ENCODE data around the genes UNC79 and FAM181A.

DNA sequence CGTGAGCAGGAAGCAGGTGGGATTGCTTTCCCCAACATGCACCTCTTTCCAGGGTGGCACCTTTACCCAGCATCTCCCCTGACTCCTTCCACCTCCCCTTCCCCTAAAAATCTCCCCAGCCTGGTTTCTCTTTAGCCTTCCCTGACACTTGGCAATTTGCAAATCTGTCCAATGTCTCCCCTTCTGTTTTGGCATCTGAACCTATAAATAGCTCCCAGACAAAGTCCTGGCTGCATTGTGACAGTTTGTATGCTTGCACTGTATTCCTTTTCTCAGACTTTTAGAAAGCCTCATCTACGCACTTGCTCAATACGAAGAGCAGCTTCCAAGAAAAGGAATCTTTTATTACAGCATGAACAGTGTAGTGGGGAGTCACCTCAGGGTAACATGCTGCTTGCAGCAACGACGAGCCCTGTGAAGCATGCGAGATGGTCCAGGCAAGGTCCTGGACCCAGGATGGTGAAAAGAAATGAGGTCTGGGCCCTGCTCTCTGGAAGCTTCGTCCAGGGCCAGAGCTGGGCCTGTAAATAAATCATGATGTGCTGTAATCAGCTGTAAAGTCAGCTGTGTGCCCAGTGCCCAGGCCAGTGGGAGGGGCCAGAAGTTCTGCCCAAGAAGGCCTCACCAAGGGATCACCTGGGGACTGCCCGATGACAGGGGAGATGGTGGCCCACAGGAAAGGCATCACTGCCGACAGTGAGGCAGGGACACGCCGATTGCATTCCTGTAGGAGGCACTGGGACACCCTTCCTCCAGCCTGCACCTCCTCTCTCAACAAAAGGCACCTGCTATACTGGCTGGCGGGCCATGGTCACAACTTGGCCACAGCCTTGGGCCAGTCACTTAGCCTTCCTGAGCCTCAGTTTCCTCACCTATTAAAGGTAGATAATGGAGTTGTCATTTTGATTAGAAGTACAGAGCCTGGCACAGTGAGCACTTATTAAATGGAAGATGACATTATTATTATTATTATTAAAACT, 88.4 kb downstream of the RIN3 start:
- PRO-cap = no peak
- RAMPAGE, long total RNA = no peak

GRCh38 chr14:92609141-92609757, 95.7 kb downstream of the RIN3 start:
- PRO-cap = no peak
- RAMPAGE, long total RNA = no peak

- PRO-cap = no peak
- RAMPAGE, long total RNA = no peak
Measured at GRCh38 chr14:92615292-92616214, 102.0 kb downstream of the RIN3 start.

DNA sequence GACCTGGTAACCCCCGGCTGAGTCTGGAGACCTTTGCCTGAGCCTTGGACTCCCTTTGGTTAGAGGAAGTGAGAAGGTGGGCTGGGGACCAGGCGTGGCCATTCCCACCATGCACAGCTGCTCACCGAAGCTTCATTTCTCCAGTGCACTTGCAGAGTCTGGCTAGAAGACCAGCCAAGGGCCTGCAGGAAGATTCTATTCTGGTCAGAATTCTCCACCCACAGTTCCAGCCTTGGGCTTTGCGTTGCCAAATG, 73.0 kb downstream of the LGMN start:
- PRO-cap = no peak
- RAMPAGE, long total RNA = no peak

DNA sequence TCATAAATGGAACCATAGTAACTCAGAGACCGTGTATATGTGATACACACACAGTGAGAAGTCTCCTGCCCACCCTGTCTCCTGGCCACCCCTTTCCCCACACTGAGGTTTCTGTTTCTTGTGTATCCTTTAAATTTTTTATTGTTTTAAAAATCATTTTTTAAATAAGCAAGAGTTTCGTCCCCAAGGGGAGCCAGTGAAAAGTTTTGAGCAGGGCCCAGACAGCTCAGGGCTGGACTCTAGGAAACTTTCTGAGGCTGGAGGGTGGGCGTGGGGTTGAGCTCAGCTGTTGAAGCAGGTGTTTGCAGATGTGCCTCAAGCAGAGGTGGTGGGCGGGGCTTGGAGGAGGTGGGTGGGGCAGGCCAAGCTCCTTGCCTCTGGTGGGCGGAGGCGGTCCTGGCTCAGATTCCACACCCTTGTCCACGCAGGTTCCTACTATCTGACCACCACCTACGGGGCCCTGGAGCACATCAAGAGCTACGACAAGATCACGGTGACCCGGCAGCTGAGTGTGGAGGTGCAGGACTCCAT, 63.8 kb downstream of the LGMN start:
- PRO-cap = no peak
- RAMPAGE, long total RNA = no peak

DNA sequence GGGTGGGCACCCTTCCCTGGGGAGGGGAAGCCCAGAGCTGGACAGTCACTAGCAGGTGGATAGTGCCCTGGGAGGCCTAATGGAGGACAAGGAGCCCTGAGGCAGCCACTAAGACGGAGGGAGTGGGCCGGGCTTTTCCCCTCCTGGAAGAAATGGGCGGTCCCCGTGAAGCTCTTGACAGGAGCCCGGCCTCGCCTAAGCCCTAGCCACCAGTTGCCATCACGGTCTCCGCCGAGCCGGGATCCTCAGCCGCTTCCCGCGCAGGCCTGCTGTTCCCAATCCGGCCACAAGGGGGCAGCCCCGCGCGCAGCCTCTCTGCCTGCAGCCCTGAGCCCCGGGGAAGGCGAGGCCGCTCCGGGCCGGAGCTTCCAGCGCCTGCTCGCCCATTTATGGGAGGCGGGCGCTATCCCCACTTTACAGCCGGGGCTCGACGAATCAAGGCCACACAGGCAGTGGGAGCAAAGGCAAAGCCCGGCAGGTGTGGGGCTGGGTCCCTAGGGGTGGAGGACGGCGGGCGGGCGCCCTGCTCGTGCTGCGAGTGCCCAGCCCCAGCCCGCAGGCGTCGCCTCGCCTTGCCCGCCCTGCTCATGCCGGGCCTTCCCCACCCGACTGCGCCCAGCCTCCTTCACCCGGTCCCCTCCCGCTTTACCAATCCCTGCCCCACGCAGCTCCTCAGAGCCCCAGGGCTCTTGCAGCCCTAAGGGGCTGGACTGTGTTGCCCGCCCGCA, 61.5 kb downstream of the LGMN start:
- PRO-cap = no peak
- RAMPAGE, long total RNA = no peak

DNA sequence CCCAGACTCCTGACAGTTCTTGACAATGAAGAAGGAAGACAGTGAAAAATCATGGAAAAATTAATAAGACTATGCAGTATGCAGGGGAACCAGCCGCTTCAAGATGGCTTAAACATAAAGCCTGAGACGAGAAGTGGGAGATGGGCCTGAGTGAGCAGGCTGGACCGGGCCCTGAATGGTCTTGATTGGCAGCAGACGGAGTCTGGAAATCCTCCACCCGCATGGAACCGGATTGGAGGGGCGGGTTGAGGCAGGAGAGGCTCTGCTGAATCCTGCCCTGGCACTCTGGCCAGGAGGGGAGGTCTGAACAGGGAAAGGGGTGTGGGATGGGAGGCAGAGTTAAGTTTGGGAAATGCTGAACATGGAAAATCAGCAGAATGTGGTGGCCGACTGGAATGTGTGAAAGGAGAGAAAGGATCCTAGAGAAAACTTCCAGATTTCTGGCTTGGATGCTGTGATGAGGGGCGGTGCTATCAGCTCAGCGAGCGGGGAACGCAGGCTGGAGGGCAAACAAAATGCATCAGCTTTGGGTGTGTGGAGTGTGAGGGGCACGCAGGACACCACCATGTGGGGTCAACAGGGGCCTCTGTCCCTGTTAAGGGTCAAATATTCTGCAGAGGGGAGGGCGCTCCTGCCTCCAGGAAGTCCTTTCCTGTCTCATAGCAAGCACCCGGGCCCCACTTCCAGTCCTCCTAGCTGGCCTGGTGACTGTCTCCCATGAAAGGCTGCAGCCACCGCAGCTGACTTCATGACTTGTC, 53.9 kb downstream of the LGMN start:
- PRO-cap = no peak
- RAMPAGE, long total RNA = no peak

- PRO-cap = no peak
- RAMPAGE, long total RNA = no peak
Measured at GRCh38 chr14:92724285-92725196, 23.9 kb downstream of the LGMN start.

GRCh38 chr14:92906742-92907601, 16.0 kb upstream of the CHGA start:
- PRO-cap = no peak
- RAMPAGE, long total RNA = no peak

DNA sequence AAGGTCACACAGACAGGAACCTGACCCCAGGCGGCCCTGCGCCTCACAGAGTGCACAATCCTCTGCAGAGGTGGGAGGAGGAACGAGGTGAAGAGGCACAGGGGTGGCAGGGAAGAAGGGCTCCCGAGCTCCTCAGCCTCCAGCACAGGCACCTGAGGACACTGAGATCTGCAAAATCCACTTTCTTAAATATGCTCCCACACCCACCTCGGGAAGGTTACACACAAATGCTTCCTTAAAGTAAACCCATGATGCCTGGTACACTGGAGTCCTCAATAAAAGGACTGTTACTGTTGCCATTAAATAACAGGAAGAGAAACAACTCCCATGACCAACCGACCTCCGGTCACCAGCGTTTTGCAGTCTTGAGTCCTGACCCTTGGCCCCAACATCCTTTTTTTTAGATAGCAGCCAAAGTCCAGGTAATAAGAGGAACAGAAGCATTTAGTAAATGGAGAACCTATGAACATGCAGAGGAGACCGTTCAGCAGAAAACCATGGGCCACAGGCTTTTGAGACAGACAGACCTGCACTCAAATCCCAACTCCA, 42.4 kb downstream of the ITPK1 start:
- PRO-cap = no peak
- RAMPAGE, long total RNA = no peak

DNA sequence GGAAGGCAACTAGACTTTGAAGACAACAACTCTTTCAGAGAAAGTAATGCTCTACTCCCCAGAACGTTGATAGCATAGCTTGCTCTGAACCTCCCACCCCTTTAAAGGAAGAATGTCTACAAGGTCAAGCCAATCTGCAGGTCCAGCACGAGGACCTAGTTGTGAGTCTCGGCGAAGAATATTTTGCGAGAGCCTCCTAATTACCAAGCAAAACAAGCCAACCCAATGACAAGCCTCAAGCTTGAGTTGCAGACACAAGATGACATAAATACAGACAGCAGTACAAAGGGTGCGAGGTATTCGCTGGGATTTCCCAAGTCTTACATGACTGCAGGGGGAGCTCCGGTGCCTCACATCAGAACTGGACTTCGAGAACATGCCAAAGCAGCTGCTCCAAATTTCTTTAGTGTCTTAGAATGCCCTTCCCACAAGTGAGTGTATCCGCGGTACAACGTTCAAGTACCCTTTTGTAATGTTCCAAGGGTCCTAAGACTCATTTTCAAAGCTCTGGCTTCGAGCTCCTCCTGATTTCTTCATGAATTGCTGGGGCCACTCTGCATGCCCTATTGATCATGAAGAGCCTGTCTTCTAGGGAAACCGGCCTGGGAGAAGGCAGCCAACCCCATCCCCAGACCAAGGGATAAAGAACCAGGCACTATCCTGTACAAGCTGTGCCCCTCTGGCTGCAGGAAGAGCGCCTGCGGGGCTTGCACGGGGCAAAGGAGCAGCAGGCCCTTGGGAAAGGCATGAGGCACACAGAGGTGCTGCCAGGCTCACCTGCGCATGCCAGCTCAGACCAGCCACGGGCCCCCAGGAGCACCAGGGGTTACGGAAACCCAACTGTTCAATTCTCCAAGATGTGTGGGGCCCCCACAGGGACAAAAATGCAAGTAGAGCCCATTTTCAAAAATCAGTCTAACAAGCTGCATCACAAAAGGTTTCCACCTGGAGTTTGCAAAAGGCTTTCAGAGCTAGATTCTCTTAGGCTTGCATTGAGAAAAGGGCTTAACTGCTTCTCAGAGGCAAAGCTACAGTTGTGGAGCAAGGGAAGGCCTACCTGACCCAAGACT, 2.2 kb downstream of the ITPK1 start:
- PRO-cap = no peak
- RAMPAGE, long total RNA = no peak

GRCh38 chr14:93231308-93231976, 24.4 kb downstream of the UBR7 start:
- PRO-cap = no peak
- RAMPAGE, long total RNA = no peak

DNA sequence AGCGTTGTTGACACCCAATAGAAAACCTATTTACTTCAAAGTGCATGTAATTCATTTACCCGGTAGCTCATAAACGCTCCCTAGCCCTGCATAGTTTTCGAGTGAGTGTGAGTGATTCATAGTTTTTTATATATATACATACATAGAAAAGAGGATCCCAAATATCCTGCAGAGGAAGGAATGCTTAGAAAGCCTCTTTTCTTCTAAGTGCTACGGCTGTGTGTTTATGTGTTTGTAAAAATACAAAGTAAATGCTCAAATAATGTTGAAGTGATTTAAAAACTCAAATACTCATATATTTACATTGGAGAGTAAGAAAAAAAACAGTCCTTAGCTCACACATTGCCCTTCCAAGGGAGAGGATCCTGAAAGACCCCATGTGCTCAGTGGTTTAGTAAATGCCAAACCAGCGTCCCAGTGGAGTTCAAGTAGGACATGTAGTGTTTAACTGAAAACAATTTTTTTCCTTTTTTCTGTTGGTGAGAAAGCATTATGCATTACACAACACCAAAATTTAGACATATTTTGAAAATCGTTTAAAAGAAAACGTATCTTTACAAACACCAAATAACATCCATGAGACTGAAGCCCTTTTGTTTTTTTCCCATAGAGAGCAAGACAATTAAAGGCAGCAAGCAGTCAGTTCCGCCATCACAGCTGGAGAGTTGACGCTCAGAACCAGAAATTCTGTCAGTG, 33.5 kb downstream of the UBR7 start:
- PRO-cap = no peak
- RAMPAGE, long total RNA = no peak

DNA sequence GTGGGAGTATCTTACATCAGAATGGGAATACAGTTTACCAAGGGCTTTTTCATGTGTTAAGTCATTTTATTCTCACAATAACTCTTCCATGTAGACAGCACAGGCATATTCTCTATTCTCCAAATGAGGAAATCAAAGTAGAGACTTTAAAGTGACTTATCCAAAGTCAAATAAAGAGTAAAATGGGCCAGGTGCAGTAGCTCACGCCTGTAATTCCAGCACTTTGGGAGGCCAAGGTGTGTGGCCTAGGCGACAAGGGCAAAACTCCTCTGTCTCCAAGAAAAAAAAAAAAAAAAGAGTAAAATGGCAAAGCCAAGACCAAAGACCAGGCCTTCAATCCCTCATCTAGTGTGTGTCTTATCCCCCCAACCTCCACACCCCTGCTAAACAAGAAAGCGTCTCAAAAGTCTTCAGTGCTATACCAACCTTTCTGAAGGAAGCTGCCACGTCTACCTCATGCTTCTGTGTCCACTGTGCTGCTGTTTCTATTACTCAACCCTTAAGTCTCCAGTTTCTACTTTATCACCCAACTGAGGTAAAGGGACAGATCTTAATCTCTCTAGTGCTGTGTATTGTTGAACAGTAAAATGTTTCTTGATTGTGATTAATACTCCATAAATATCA, 23.6 kb downstream of the BTBD7 start:
- PRO-cap = no peak
- RAMPAGE, long total RNA = no peak

DNA sequence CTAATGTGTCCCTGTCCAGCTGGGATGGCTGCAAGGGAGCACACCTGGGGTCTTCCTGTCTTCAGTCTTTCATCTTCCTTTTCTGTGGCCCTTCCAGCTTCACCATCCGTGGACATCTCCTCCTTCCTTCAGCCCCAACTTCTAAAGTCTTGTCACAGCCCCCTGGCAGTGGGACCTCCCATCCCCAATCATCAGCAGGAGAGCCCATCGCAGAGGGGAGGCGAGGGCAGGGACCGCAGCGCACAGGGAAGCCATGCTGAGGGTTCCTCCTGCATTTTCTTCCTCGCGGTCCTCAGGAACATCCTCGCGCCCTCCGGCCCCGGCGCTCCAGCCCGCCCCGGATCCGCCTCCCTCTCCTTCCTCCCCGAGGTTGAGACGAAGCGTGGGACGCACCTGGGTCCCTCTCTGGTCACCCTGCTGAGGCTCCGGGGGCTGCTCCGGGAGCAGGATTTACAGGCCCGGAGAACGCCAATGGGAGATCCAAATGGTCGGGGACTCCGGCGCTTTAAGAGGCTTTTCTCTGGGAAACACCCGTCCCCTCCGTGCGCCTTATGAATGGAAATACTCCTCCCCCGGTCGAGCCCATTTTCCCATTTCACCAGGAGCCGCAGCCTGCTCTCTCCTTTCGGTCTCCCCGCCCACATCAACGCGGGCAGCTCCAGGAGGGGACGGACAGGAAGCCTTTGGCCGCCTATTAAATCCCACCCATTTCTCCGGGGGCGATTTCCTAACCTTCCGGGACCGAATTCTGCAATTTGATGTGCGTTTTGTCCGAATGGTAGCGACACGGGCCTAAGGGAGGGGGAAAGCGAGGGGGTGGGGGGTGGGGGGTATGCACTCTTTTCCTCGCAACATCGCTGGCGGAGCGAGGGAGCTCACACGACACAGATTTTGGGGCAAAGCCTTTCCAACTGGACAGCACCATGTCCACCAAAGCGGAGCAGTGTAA, at the start of gene UNC79:
Gene UNC79, plus strand, starts transcription at position 833 of the 949 bp plus-strand sequence.
- PRO-cap = no peak
- RAMPAGE, long total RNA = no peak

DNA sequence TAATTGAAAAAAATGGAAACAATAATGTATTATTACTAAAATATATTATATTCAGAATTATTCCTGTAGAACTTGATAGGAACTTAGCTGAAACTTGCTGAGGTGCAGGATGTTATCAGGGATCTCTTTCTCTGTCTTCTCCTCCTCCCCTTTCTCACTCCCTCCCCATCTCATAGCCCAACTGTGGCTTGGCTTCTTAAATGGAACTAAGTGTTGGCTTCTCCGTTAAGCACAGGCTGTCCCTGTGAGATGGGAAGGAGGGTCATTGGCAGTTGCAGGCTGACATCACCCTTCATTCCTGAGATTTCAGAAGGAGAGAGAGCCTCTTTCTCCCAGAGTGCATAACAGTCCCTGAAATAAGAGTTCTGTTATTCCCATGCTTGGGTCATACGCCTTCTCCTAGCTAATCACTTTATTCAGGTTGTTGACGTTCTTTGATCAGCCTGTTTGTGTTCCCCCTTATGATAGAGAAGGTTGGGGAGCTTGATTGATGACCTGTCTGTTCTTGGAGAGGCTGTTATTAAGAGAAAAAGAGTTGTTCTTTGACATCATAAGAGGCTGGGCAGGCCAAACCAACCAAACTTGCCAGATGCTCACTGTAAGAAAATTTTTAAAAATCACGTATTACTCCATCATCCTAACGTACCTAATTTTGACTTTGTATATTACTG, 162.1 kb downstream of the UNC79 start:
- PRO-cap = no peak
- RAMPAGE, long total RNA = no peak

GRCh38 chr14:93718953-93719746, 69.1 kb downstream of the PRIMA1 start:
- PRO-cap = no peak
- RAMPAGE, long total RNA = no peak

DNA sequence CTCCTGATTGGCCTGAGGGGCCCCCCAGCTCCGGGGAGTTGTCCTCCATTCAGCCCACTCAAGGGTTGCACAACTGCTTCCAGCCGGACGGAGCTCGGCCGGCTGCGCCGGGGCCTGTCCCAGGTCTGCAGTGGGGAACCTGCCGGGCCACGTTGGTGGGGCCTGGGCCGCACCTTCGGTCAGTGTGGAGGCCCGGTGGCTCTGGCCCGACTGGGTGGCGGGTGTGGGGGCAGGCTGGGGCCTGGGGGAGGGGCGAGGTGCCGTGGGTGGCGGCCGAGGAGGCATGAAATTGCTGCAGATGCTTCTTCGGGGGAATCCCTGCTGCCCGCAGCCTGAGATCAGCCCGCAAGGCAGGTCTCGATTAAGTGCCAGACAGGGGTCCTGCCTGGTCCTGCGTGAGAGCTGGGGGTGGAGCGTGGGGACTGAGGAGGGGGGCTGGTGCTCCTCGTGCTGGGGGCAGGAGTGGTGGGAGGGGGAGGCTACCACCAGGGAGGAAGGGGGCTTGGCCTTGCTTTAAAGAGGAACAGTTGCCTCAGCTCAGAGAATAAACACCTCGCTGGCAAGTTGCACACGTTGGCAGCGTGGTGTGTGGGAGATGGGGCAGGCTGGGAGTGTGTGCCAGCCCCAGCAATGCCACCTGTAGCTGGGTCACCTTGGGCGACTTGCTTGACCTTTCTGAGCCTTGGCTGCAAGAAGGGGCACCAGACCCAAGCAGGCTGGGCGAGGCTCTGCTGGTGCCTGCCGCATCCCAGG, at the start of gene FAM181A:
Gene FAM181A, plus strand, starts transcription at position 68 of the 753 bp plus-strand sequence.
- PRO-cap = no peak
- RAMPAGE, long total RNA = no peak

DNA sequence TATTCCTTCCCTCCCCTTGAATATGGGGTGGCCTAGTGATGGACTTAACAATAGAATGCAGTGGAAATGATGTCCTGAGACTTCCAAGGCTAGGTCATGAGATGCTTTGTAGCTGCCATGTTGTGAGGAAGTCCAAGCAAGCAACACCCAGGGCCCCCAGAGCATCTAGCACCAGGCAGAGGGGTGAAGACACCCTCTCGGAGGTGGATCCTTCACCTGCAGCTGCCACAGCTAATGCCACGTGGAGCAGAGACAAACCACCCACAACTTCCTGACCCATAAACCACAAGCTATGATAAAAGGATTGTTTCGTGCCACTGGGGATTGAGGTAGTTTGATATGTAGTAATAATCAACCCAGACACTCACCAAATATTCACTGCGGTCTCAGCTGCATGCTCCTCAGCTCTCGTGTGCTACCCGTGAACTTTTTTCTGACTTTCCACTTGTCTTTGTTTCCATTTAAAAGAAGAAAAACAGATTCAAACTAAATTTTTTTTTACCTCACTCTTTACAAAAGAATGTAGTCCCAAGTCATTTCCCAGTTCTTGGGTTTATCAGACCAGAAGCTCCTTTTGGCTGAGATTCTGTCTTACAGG, 1.9 kb upstream of the ASB2 start:
- PRO-cap = no peak
- RAMPAGE, long total RNA = no peak

DNA sequence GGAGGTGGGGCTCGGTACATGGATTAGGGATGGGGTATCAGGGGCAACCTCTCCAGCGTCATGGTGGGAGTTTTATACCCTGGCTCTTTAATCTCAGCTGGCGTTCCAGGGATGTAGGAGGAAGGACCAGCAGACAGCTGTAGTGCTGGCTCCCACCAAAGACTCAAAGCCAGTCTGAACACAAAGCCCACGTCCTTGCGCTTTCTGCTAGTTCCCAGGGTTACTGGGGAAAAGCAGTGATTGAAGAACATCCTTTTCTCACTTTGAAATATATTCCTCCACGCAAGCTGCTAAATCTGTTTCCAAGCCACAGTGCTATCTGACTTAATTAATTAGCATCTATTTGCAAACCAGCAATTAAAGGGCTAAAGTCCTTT, 5.3 kb downstream of the OTUB2 start:
- PRO-cap = no peak
- RAMPAGE, long total RNA = no peak